Transverse colon (tissue), 4 donors: ENCODE measurements around a stretch of chr7.

GRCh38 chr7:128866572-128867234, 573 bp downstream of the ATP6V1FNB start:
- PRO-cap, result no peak
- RAMPAGE, long total RNA, 4 experiments, result no peak in any of the 4 experiments

GRCh38 chr7:128867738-128868184, 1.6 kb downstream of the ATP6V1FNB start:
- PRO-cap, result no peak
- RAMPAGE, long total RNA, 4 experiments, result no peak in any of the 4 experiments

DNA sequence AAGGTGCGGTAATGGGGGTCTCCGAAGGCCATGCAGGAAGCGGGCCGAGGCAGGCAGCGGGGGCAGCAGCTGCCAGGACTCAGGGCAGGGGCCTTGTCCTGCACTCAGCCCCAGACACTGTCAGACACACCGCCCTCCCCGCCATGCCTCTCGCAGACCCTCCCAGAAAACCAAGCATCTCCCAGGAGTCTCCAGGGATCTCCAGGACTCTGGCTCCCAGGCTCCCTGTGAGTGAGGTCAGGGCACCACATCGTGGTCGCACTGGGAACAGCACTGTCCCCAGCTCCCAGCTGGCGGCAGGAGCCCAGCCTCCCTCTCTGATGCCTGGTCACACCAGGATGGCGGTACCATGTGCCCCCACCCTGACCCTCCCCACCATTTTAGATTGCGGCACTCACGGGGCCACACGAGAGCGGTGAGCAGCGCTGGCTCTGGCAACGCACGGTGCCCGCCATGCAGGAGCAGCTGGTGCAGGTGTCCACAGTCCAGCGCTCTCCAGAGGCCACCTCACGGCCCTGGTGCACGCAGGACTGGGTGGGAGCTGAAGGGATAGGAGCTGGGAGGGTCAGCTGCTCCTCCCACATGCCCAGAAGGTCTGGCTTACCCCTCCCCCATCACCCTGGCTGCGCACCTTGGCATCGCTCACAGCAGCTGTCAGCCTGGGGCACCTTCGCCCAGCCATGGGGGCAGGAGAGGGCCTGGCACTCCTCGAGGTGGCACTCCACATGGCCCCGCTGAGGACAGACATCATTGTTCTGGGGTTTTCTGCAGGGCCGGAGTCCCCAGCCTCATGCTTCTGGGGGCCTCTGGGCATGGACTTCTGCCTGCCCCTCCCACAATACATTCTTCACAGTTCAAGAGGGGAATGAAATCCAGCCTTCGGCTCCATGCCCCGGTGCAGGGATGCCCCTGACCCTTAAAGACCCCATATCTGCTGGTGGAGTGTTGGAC, 14.1 kb downstream of the ATP6V1FNB start:
- PRO-cap, result no peak
- RAMPAGE, long total RNA, 4 experiments, result no peak in any of the 4 experiments

DNA sequence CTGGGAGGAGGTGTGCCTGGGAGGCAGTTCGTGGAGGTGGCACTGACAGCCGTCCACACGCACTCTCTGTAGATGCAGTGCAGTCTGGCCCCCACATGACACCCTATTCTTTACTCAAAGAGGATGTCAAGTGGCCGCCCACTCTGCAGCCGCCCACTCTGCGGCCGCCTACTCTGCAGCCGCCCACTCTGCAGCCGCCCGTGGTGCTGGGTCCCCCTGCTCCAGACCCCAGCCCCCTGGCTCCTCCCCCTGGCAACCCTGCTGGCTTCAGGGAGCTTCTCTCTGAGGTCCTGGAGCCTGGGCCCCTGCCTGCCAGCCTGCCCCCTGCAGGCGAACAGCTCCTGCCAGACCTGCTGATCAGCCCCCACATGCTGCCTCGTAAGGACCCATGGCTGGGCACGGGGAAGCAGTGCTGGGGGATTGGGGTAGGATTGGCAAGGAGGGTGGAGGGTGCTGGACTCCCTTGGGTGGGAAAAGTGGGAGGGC, 9.5 kb downstream of the IRF5 start:
- PRO-cap, result no peak
- RAMPAGE, long total RNA, 4 experiments, result no peak in any of the 4 experiments

DNA sequence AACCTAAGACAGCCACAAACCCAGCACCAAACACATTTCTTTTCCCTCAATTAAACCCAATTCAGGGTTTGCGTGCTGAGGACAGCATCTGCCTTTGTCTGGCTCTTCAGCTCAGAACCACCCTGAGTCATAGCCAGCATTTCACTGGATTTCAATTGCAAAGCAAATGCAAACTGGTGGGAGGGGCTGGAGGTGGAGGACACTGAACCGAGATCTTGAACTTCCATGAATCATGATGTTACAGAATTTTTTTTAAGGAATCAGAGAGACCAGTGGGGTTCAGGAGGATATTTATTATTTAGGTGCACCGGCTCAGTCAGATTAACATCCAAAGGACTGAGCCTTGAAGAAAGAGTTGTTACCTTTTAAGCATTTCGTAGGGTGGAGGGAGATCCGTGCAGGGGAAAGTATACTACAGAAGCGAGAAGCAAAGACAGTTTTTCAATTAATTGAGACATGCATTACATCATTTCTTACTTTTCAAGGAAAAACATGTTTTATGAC, 12.1 kb upstream of the TNPO3 start:
- PRO-cap, result no peak
- RAMPAGE, long total RNA, 4 experiments, result no peak in any of the 4 experiments

GRCh38 chr7:129126152-129126918, 18.2 kb upstream of the TSPAN33 start:
- PRO-cap, result no peak
- RAMPAGE, long total RNA, 4 experiments, result no peak in any of the 4 experiments

GRCh38 chr7:129310057-129310573, 85.3 kb downstream of the AHCYL2 start:
- PRO-cap, result no peak
- RAMPAGE, long total RNA, 4 experiments, result no peak in any of the 4 experiments

DNA sequence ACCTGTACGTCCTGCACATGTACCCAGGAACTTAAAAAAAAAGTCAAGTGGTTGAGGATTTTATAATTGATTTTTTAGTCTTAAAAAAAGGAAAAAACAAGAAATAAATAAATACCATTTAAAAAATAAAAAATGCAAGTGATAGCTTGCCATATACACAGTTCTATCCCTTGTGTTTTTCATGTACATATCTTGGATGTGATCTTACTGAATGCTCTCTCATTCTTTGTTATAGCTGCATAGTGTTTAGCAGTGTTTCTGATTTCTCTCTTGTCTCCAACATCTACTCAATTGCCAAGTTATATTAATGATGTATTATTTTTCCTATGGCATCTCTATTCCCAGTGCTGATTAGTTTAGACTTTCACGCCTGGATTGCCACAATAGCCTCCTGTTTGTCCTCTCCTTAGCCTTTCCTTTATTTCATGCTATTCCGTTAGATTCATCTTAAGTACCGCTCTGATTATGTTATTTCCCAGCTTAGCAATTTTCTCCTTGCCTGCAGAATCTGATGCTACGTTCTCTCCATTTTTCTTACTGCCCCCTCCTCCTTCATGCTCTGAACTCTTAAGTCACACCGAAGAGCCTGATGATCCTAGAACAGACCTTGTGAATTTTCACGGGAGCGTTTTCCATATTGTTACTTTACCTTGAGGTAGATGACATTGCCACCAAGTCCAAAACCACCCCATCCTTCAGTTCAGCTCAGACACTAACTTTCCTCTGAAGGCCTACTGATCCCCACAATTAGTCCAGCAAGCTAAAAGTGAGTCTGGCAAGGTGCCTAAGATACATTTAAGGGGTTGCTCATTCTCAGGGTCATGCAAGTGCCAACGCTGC, 6.8 kb upstream of the NRF1 start:
- PRO-cap, result no peak
- RAMPAGE, long total RNA, 4 experiments, result start-site peak on the minus strand in 1 of 4 experiments, centred at position 674 of the sequence, 7 reads per replicate

DNA sequence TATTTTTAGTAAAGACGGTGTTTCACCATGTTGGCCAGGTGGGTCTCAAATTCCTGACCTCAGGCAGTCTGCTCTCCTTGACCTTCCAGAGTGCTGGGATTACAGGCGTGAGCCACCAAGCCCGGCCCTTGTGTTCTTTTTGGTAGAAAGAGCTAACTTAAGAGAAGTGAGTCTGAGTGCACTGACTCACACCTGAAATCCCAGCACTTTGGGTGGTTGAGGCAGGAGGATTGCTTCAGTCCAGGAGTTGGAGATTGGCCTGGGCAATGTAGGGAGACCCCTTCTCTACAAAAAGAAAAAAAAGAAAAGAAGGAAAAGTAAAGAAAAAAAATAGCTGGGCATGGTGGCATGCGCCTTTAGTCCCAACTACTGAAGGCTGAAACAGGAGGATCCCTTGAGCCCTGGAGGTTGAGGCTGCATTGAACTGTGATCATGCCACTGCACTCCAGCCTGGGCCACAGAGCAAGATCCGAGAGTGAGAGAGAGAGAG, 94.0 kb downstream of the NRF1 start:
- PRO-cap, result no peak
- RAMPAGE, long total RNA, 4 experiments, result no peak in any of the 4 experiments

DNA sequence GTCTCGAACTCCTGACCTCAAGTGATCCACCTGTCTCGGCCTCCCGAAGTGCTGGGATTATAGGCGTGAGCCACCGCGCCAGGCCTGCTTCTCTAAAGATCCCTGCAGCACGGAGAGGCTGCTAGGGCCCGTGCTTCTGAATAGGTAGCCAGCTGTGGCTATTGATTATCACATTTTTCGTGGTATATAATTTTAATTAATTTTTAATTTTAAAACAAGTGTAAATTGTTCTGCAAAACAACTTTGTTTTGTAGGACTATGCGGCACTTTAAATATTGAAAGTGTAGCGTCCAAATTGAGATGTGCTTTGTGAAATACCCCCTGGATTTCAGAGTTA, 126.2 kb downstream of the UBE2H start:
- PRO-cap, result no peak
- RAMPAGE, long total RNA, 4 experiments, result no peak in any of the 4 experiments

- PRO-cap, result no peak
- RAMPAGE, long total RNA, 4 experiments, result start-site peak on the minus strand in 2 of 4 experiments, at chr7:129833920-129834275 at its widest, 10 to 15 reads per replicate
Observed at GRCh38 chr7:129833225-129834314, 119.2 kb downstream of the UBE2H start.

DNA sequence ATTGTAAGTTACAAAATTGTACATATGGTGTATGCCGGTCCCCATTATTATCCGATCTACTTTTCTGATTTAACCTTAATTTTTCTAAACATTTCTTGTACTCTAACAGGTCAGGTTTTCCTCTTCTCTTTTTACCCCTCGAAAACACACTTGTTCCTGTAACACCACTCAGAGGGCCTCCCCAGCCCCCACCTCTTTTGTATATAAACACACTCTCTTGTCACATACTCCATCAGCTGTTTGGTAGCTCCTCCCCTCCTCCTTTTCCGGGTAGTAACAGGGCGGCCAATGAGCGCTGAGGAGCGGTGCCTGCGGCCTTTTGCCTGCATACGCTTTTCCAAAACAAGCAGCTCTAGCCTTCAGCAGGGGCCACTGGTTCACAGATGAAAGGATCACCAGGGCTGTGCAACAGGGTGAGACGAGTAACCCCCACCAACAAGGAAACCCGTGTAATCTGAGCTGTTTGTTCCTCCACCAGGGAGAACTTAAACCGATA, 4.0 kb downstream of the UBE2H start:
- PRO-cap, result unidirectional peak, plus-strand start at position 382 of the sequence
- RAMPAGE, long total RNA, 4 experiments, result start-site peak on the minus strand in 2 of 4 experiments, centred at positions 237 to 271 of the sequence, 9 to 16 reads per replicate

DNA sequence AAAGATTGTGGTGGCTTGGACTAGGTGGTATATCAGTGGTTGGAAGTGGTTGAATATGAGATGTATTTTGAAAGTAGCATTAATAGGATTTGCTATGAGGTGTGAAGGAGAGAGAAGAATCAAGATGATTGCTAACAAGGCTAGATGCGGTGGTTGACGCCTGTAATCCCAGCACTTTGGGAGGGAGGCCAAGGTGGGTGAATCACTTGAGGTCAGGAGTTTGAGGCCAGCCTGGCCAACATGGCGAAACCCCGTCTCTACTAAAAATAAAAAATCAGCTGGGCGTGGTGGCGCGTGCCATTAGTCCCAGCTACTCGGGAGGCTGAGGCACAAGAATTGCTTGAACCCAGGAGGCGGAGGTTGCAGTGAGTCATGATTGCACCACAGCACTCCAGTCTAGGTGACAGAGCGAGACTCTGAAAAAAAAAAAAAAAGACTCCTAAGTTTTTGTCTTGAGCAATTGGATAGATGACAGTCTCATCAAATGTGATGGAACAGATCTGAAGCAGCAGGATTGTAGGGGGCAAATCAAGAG, 14.1 kb downstream of the KLHDC10 start:
- PRO-cap, result no peak
- RAMPAGE, long total RNA, 4 experiments, result start-site peak on the plus strand in 1 of 4 experiments, centred at position 186 of the sequence, 13 reads per replicate

GRCh38 chr7:130112646-130113269, 42.4 kb downstream of the KLHDC10 start:
- PRO-cap, result no peak
- RAMPAGE, long total RNA, 4 experiments, result no peak in any of the 4 experiments

GRCh38 chr7:130142198-130142843, 62.9 kb downstream of the TMEM209 start:
- PRO-cap, result no peak
- RAMPAGE, long total RNA, 4 experiments, result no peak in any of the 4 experiments

DNA sequence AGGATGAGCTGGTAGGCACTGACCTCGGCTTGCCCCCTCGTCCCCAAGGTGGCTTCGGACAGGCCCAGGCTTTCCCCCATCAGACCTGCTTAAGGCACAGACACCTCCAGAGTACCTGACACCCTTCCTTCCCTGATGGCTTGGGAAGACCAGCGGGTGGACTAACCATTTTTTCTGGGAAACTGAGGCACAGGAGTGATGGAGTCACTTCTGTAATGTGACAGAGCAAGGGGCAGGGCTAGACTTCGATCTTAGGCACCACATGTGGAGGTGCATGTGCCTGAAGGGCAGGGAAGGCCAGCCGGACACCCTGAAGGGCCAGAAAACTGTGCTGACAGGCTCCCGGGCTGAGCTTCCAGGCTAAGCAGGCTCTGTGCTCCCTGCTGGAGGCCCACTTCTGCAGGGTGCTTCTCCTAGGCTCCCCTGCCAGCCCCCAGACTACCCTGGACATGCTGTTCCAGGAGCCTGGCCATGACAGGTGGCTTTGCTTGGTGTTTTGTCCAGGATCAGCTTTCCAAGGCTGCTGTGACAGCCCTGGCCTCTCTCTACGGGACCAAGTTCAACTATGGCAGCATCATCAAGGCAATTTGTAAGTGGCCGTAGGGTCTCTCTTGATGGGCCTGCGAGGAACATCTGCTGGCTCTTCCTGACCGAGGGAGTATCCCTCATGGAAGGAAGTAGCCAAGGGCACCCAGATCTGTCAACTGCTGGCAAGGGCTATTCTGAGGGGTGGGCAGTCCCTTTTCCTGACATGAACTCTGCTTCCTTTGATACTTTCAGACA, 5.2 kb downstream of the CPA1 start:
- PRO-cap, result no peak
- RAMPAGE, long total RNA, 4 experiments, result no peak in any of the 4 experiments

DNA sequence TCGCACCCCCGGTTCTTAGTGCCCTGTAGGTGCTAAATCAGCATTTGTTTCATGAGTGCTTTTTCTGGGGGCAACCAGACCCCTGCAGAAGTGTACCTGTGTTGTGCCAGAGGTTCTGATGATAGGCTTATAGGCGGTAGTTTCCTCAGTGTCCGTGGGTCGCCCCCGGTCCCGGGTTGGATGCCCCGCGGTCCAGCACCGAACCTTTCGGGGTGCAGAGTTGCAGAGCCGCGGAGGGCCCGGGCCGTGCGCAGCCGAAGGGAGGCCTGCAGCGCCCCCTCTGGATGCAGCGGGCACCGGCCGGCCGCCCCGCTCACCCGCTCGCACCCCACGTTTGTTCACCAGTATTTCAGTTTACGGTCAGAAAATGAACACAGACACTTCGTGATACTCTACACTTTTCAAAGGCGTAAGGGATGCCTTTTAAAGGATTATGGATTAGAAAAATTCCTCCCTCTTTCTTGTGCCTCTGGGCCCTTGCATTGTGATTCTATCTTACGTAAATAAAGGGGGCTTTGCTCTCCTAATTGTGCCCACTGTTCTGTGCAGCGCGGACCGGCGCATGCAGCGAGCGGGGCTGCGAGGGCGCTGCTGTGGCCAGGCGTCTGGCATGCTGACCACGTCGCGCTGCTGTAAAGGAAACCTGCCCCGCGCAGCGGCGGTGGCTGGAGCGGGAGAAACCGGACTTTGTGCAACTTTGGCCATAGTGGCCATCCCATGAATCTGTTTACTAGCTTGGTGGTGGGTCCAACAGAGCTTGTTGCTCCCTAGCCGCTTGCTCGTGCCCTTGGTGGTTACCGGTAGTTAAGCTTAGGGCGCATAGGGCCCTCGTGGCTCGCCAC, 918 bp upstream of the MEST start:
- PRO-cap, result no peak
- RAMPAGE, long total RNA, 4 experiments, result no peak in any of the 4 experiments

DNA sequence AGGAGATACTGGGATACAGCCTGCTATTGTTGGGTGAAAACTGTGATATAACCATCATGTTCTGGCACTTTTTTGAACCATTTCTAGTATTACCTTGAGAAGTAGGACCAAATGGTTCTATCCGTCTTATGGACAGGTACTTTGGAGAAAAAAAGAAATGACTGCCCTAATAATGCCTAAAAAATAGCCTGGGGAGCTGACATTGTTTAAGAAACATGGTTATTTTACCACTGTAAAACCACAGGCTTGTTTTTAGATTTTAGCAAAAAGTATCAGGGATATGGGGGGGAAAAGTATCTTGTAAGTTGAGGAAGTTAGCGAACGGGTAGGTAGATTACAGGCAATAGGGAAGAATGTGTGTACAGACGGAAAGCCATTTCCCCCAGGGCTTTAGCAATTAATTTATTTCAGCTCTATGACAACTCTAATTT, 2.0 kb downstream of the MEST start:
- PRO-cap, result no peak
- RAMPAGE, long total RNA, 4 experiments, result no peak in any of the 4 experiments

GRCh38 chr7:130529307-130529860, 37.5 kb downstream of the MEST start:
- PRO-cap, result no peak
- RAMPAGE, long total RNA, 4 experiments, result no peak in any of the 4 experiments

GRCh38 chr7:130560818-130561360, 69.0 kb downstream of the MEST start:
- PRO-cap, result no peak
- RAMPAGE, long total RNA, 4 experiments, result no peak in any of the 4 experiments